Spleen (tissue), 7 donors: ENCODE results near the genes NHEJ1, SLC23A3 and DNPEP.

GRCh38 chr2:217953653-217954073, 49.1 kb downstream of the TNS1 start:
- PRO-cap, 4 experiments, result no peak in any of the 4 experiments
- RAMPAGE, long total RNA, 4 experiments, result no peak in any of the 4 experiments

DNA sequence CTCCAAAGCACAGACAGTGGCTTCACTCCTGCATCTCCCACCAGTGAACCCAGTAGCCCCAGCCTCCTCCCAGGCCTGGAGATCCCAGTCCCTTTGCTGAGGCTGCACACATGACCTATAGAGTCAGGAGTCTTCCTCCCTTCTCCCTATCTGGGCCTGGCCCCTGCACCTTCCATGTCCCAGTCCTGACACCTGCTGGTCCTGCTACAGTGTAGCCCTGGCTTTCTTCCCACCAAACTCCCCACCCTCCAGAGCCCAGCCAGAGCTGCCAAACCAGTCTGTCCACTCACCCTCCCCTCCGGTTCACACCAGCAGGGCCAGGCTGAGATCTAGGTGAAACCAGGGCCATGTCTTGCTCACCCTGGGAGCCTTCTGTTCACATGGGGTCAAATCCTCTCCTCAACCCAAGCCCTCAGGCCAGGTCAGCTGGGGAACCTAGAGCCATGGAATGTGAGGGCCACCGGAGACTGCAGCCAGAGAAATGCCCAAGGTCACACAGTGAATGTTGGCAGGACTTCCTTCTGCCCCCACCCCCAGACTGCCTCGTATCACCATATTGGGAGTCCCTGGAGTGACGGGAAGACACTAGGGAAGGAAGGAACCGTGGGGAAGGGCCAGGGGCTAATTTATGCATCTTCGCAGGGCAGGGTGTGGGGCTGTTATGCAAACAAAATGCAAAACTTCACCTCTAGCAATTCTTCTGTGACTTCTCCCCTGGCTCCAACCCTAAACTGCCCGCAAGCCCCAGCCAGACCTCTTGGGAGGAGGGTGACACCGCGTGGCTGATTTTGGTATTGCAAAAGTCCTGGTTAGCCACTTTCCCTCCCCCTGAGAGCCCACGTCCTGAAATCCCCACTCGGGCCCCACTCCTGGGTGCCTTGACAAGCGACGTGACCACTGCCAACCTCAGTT, 14.6 kb downstream of the TNS1 start:
- PRO-cap, 4 experiments, result no peak in any of the 4 experiments
- RAMPAGE, long total RNA, 4 experiments, result no peak in any of the 4 experiments

GRCh38 chr2:218006567-218007208, 3.9 kb upstream of the TNS1 start:
- PRO-cap, 4 experiments, result no peak in any of the 4 experiments
- RAMPAGE, long total RNA, 4 experiments, result no peak in any of the 4 experiments

DNA sequence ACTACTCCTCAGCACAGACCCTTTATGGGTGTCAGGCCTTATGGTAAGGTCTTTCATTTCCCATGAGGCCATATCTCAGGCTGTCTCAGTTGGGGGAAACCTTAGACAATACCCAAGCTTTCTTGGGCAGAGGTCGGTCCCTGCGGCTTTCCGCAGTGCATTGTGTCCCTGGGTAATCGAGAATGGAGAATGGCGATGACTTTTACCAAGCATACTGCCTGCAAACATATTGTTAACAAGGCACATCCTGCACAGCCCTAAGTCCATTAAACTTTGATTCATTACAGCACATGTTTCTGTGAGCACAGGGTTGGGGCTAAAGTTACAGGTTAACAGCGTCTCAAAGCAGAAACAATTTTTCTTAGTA, 19.5 kb upstream of the TMBIM1 start:
- PRO-cap, 4 experiments, result no peak in any of the 4 experiments
- RAMPAGE, long total RNA, 4 experiments, result no peak in any of the 4 experiments

DNA sequence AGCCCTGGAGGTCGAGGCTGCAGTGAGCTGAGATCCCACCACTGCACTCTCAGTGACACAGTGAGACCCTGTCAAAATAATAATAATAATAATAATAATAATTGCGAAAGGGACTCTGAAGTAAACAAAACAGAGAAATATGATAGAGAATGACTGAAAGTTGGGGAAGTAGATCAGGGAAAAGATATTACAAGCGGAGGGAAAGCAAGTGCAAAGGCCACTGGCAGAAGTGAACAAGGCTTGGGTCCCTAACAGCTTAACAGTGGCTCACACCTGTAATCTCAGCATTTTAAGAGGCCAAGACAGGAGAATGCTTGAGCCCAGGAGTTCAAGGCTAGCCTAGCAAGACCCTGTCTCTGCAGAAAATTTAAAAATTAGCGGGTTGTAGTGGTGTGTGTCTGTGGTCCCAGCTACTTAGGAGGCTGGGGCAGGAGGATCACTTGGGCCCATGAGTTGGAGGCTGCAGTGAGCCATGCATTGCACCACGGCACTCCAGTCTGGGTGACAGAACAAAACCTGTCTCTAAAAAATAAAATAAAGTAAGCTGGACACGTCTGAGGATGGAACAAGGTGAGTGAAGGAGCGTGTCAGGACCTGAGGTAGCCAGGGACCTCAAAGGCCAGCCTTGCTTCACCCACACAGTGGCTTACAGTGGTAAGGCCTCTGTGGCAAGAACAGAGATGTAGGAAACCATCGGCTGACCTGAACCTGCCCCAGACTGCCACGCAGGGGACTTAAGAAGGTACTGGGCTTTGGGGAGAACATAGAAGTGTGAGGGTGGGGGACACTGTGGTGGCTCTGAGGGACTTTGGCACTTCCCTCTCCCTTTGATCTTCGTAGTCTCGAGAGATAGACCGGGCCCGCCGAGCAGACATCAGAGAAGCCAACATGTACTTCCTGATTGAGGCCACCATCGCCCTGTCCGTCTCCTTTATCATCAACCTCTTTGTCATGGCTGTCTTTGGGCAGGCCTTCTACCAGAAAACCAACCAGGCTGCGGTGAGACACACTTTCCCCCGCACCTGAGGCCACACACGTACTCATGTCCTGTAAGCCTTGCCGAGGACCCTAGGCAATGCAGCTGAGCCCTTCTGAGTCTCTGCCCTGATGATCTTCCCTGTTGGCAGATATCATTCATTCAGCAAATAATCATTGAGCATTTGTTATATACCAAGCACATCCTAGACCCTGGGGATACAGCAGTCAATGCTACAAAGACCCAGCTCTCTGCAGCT, 7.4 kb downstream of the SLC11A1 start:
- PRO-cap, 4 experiments, result no peak in any of the 4 experiments
- RAMPAGE, long total RNA, 4 experiments, result no peak in any of the 4 experiments

- PRO-cap, 4 experiments, result no peak in any of the 4 experiments
- RAMPAGE, long total RNA, 4 experiments, result no peak in any of the 4 experiments
These were observed 5.3 kb downstream of the BCS1L start for GRCh38 chr2:218664709-218665247.

- PRO-cap, 4 experiments, result no peak in any of the 4 experiments
- RAMPAGE, long total RNA, 4 experiments, result no peak in any of the 4 experiments
These were observed 35.2 kb downstream of the TTLL4 start for GRCh38 chr2:218745587-218746515.

DNA sequence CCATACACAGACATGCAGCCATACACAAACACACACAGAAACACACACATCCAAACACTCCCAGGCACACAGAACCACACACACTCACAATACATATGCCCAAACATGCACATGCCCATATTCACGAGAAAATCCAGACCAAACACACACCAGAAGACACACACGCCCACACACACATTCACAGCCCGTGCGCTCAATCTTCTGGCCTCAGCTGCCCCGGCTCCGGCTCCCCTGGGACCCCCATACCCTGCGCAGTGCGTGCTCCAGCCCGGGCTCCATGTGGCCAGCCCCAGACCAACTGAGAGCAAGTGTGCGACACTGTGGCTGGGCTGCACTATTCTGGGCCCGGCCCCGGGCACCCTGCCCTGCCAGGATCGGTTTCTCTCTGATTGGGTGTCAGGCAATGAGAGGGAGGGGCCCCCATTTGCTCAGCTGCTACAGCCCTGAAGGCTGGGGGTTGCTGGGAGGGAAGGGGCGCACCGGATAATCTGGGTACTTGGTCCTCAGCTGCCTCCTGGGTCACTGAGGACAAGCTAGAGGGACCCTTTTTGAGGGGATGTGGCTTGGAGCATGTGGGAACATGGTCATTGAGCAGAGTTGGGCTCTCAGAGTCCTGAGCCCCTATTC, 28.0 kb upstream of the WNT6 start:
- PRO-cap, 4 experiments, result no peak in any of the 4 experiments
- RAMPAGE, long total RNA, 4 experiments, result no peak in any of the 4 experiments

GRCh38 chr2:218860773-218861495, 1.3 kb downstream of the WNT6 start:
- PRO-cap, 4 experiments, result peak in 4 of 4 experiments; most common plus-strand start chr2:218861175 (in 4); most common minus-strand start chr2:218861003 (in 4)
- RAMPAGE, long total RNA, 4 experiments, result no peak in any of the 4 experiments

DNA sequence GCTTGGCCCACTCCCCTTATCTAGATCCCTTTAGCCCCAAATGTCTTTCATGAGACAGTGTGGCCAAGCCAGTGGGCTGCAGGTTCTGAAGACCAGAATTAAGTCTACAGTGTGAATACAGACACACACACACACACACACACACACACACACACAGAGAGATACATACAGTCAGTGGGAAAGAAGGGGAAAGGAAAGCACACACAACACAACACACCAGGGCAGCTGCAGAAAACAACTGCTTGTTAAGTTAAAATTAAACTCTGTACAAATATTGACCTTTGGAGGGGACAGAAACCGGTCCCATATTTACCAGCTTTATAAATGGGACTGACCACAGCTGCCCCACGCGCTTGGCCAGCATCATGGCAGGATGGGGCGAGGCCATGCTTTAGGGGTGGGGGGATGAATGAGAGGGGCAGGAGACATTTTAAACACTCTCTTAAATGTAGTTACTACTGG, 49.1 kb downstream of the NHEJ1 start:
- PRO-cap, 4 experiments, result no peak in any of the 4 experiments
- RAMPAGE, long total RNA, 4 experiments, result no peak in any of the 4 experiments

DNA sequence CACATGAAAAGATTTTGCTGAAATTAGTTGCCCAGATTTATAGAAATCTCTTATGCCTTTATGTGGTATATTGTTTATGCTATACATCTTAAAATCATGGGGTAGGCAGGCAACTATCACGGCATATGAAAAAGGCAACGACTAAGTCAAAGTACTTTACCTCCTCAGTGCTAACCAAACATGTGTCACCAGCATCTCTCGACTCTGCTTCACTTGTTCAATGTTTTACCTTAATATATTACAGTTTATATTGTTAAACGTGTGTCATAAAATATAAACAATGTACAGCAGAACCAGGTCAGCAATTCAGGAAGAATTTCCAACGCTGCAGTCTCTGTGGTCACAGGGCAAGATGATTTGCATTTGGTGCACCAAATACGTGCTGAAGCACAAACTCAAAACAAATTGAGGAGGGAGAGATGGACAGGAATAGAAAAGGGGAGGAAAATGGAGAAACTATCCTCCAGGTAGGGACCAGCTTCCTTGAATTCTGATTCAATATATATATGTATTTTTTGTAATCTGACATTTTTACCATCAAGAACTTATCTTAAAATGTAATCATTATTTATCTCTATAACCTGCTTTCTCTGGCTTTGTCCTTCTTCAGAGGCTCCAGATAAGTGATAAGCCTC, 47.6 kb downstream of the NHEJ1 start:
- PRO-cap, 4 experiments, result no peak in any of the 4 experiments
- RAMPAGE, long total RNA, 4 experiments, result no peak in any of the 4 experiments

DNA sequence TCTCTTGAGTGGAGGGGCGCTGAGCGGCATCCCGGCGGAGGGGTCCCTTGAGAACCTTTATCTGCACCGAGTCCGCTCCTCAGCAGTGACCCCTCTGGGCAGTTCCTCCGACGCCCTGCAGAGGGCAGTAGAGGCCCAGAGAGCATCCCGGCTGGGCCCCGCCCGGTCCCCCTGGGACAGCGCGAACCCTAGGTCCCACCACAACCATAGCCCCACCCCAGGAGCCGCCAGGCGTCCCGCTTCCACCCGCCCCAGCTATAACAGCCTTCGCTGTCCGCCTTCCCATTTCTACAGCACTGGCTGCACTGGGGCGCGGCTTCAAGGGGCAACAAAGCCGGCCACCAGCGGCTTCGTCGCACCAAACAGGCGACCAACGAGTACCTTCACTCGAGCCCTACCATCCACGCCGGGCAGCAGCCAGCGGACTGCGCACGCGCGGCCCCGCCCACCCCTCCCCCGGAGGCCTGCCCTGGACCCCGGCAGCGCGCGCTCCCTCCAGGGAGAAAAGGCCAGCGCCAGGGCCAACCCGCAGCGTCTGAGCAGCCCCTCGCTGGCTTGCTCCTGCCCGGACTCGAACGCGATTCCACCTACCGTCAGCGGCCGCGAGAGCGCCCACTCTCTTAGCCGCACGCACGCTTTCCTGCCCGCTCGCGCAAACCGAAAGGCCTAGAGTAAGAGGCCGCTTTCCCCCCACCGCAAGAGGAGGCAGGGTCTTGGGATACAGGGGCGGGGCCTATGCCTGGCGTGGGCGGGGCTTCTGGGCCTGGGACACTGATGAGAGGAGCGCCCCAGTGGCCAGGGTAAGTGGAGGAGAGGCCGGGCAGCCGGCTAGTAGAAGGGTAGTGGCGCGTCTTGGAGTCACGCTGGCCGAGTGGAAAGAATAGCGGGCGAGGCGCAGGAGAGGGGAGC, at the start of gene NHEJ1:
Gene NHEJ1, minus strand, starts transcription at position 687 of the 909 bp plus-strand sequence.
- PRO-cap, 4 experiments, result peak in 4 of 4 experiments; most common plus-strand start position 803 of the sequence (in 4); most common minus-strand start position 659 of the sequence (in 4)
- RAMPAGE, long total RNA, 4 experiments, result start-site peak on the minus strand in 3 of 4 experiments, centred at positions 658 to 676 of the sequence, 29 to 47 reads per replicate

- PRO-cap, 4 experiments, result no peak in any of the 4 experiments
- RAMPAGE, long total RNA, 4 experiments, result no peak in any of the 4 experiments
These were observed at the start of gene SLC23A3 for GRCh38 chr2:219169925-219170527. Gene SLC23A3 (minus strand): TSS chr2:219170029.

DNA sequence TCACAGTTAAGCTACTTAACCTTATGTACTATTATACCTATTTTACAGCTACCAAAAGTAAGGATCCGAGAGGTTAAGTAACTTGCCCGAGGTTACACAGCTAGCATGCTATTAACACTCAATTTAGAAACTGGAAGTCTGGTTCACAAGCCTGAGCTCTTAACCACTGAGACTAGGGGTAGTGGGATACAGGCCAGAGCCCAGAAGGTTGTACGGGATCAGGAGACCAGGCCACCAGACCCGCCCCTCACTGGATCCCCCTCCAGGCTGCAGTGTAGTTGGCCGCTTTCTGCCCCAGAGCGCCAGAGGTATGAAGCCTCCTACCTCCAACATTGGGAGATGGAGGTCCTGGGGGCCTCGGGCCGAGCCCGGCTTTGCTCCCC, 348 bp downstream of the GLB1L start:
- PRO-cap, 4 experiments, result no peak in any of the 4 experiments
- RAMPAGE, long total RNA, 4 experiments, result no peak in any of the 4 experiments

- PRO-cap, 4 experiments, result peak in 1 of 4 experiments; most common plus-strand start chr2:219278105 (in 1); most common minus-strand start chr2:219277789 (in 1)
- RAMPAGE, long total RNA, 4 experiments, result no peak in any of the 4 experiments
These were observed 1.2 kb upstream of the DNAJB2 start for GRCh38 chr2:219277656-219278656.

- PRO-cap, 4 experiments, result peak in 4 of 4 experiments; most common plus-strand start chr2:219387686 (in 1); most common minus-strand start chr2:219387907 (in 4)
- RAMPAGE, long total RNA, 4 experiments, result start-site peak on the minus strand in 3 of 4 experiments, at chr2:219387782-219387909 at its widest, 40 to 107 reads per replicate
These were observed at the start of gene DNPEP for GRCh38 chr2:219387537-219388055. Gene DNPEP (minus strand): TSS chr2:219387912.

GRCh38 chr2:219406598-219407334, 11.4 kb upstream of the DES start:
- PRO-cap, 4 experiments, result no peak in any of the 4 experiments
- RAMPAGE, long total RNA, 4 experiments, result no peak in any of the 4 experiments

- PRO-cap, 4 experiments, result no peak in any of the 4 experiments
- RAMPAGE, long total RNA, 4 experiments, result no peak in any of the 4 experiments
These were observed 477 bp downstream of the SPEG start for GRCh38 chr2:219435012-219435627.

DNA sequence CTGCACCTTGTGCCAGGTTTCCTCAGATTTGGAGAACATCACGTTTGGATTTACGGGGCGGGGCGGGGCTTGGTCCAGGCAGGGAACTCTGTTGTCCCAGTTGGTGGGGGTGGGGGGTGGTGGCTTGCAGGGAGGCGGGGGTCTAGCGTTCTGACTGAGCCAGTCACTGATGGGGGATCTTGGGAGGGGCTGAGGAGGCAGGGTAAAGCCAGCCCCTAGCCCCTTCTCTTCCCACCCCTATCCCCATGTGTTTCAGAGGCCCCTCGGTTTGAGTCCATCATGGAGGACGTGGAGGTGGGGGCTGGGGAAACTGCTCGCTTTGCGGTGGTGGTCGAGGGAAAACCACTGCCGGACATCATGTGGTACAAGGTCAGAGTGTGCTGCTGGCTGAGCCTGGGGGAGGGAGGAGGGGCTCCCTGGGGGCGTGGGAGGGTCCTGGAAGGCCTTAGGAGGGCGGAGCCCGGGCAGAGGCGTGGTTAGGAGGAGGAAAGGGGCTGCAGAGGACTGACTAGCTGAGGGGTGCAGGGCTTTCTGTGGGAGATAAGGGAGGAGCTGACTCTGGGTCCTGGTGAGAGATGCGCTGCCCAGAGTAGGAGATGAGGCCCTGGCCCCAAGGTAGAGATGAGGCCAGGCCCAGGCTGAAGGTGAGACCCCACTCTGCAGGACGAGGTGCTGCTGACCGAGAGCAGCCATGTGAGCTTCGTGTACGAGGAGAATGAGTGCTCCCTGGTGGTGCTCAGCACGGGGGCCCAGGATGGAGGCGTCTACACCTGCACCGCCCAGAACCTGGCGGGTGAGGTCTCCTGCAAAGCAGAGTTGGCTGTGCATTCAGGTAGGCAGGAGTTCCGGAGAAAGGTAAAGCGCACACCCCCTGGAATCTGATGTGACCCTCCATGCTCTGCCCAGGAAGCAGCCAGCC, 19.1 kb upstream of the SPEGNB start:
- PRO-cap, 4 experiments, result no peak in any of the 4 experiments
- RAMPAGE, long total RNA, 4 experiments, result no peak in any of the 4 experiments

DNA sequence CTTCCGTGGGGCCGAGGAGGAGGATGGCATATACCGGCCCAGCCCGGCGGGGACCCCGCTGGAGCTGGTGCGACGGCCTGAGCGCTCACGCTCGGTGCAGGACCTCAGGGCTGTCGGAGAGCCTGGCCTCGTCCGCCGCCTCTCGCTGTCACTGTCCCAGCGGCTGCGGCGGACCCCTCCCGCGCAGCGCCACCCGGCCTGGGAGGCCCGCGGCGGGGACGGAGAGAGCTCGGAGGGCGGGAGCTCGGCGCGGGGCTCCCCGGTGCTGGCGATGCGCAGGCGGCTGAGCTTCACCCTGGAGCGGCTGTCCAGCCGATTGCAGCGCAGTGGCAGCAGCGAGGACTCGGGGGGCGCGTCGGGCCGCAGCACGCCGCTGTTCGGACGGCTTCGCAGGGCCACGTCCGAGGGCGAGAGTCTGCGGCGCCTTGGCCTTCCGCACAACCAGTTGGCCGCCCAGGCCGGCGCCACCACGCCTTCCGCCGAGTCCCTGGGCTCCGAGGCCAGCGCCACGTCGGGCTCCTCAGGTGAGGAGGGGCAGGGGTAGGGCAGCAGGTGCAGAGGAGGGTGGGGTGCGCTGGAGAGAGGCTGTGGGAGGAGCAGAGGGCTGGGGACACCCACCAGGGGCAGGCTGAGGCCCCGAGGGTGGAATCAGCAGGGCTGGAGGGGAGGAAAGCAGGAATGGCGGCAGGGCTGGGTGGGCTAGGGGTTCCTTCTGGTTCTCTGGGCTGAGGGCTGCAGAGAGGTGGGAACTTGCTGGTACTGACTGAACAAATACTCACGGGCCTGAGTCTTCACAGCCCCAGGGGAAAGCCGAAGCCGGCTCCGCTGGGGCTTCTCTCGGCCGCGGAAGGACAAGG, 11.2 kb upstream of the SPEGNB start:
- PRO-cap, 4 experiments, result no peak in any of the 4 experiments
- RAMPAGE, long total RNA, 4 experiments, result no peak in any of the 4 experiments